Jurkat, Clone E6-1 (cell line): ENCODE measurements around the genes LBX1, NOLC1, GBF1 and NFKB2.

- RRBS, result 59% methylated on average over 25 of the region's 48 CpGs
These were observed 9.4 kb downstream of the TLX1 start for GRCh38 chr10:101140280-101141097.

- RRBS, result no CpG with 5 or more reads among the region's 9 CpGs
These were observed 15.8 kb downstream of the TLX1 start for GRCh38 chr10:101146933-101147278.

DNA sequence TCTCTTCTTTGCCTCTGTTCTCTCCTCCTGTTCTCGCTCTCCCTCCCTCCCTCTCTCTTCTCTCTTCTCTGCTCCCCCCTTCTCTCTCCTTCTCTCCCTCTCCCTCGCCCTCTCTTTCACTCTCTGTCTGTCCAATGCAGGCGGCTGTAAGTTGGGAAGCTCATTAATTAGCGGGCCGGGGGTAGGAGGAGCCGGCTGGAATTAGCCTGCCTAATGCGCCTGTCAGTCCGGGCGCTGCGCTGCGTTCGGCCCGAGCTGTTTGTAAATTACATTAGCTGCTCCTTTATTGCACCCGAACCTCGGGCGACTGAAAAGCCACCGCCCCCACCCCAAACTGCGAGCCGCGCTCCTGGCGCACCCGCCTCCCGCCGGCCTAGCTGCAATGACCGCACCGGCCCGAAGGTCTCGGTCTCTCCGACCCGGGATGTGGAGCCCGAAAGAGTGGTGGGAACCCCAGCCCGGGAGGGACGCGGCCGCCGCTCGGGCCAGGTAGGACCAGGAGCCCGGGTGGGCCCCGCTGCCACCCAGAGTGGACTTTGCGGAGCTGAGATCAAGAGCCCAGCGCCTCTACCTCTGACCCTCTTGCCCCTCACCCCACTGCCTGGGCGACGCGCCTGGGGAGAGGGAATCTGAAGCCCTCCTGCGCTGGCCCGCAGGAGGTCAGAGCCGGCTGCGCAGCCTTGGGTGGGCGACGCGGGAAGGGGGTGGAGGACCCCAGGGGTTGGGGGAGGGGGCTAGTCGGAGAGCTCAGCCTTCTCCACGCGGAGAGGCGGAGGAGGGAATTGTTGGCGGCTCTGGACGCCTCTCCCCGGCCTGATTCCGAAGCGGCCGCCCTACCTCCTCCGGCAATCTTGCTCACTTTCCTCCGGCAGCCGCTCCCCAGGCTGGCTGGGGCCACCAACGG is at the start of gene LBX1:
Gene LBX1 (minus strand): TSS at position 138 of the 904 bp plus-strand sequence.
- RRBS, result 80% methylated on average over 13 of the region's 65 CpGs

GRCh38 chr10:101566180-101567160 is 21.6 kb downstream of the POLL start:
- RRBS, result 66% methylated on average over 5 of the region's 61 CpGs

DNA sequence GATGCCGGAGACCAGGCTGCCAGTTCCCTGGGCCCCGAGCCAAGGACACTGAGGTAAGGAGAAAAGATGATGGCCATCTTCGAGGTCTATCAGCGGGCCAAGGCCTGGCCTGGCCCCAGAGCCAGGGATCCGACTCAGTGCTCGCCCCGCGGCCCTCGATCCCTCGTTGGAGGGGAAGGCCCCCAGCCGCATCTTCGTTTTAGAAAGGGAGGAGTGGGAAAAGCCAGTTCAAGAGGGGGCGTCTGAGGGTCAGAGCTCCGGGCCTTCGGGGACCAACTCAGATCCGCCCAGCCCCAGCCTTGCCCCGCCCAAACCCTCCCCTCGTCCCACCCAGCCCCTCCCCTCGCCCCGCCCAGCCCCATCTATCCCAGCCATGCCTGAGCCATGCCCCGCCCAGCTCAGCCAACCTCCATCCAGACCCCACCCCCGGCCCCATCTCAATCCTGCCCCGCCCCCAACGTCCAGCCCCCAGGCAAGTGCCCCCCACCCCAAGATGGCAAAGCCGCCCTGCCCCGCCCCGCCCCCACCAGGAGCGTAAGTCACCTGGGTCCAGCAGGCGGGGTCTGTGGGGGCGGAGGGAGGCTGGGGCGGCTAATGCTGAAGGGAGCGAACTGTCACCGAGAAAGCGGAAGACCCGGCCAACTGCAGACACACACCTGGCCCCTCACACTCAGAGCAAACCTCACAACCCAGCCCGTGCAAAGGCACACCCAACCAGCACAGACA is 11.2 kb upstream of the OGA start:
- RRBS, result no CpG with 5 or more reads among the region's 36 CpGs

DNA sequence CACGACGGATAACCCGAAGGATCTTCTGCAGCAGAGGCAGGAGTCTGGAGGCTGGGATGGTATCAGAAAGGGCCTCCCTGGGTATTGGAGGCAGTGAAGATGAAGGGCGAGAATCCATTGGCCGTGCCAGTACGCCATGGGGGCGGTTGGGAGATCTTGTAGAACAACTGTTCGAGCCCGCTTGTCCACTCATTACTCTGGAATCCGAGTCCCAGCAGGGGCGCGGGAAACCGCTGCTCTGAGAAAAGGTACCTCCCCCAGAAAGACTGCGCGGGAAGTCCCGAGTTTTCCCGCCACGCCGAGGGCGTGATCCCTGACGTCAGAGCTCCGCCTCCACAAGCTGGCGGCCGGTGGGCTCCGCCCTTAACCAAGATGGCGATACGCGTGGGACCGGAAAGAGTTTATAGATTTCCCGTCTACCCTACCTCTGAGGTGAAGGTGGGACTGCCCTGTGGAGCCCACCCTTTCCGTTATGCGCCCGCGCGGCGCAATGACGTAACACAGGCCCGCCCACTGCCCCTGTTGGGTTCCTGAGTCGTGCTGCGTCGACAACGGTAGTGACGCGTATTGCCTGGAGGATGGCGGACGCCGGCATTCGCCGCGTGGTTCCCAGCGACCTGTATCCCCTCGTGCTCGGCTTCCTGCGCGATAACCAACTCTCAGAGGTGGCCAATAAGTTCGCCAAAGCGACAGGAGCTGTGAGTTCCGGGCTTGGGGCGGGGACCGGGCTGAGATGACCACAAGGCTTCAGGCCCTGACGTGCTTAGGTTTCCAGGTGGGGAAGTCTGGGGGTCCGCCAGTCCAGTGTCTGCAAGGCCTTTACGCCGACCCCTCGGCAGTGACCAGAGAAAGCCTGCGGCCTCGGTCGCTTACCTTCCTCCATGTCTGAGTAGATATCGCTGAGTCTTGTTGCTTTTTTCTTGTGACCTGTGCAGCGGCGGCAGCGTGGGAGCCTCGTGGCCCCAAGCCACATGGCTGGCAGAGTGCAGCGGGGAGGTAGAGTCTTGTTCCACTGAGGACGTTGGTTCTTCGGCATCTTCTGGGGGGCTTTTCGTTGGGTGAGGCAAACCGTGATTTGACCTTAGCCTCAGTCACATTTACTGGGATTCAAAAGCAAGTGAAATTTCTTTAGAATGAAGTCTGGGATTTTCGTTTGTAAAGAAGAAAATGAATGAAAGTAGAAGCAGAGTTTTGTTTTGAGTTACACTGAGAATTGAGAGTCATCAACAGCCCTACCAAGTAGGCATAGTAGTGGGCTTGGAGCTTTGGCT is at the start of gene NOLC1:
Gene NOLC1 (plus strand): TSS at position 557 of the 1,271 bp plus-strand sequence.
- RRBS, result no CpG with 5 or more reads among the region's 79 CpGs

GRCh38 chr10:102244971-102246134 is at the start of gene GBF1:
Gene GBF1 (plus strand): TSS chr10:102245532.
- RRBS, result 2% methylated on average over 9 of the region's 54 CpGs

- RRBS, result 3% methylated on average over 18 of the region's 56 CpGs
These were observed at the start of gene NFKB2 for GRCh38 chr10:102394873-102395819. Gene NFKB2 (plus strand): TSS chr10:102395705.

GRCh38 chr10:102397175-102397878 is 1.8 kb downstream of the NFKB2 start:
- RRBS, result no CpG with 5 or more reads among the region's 10 CpGs

- RRBS, result 96% methylated on average over 1 of the region's 16 CpGs
These were observed 3.0 kb downstream of the NFKB2 start for GRCh38 chr10:102398377-102399024.

- RRBS, result 94% methylated on average over 3 of the region's 13 CpGs
These were observed 5.8 kb downstream of the NFKB2 start for GRCh38 chr10:102401218-102401714.

DNA sequence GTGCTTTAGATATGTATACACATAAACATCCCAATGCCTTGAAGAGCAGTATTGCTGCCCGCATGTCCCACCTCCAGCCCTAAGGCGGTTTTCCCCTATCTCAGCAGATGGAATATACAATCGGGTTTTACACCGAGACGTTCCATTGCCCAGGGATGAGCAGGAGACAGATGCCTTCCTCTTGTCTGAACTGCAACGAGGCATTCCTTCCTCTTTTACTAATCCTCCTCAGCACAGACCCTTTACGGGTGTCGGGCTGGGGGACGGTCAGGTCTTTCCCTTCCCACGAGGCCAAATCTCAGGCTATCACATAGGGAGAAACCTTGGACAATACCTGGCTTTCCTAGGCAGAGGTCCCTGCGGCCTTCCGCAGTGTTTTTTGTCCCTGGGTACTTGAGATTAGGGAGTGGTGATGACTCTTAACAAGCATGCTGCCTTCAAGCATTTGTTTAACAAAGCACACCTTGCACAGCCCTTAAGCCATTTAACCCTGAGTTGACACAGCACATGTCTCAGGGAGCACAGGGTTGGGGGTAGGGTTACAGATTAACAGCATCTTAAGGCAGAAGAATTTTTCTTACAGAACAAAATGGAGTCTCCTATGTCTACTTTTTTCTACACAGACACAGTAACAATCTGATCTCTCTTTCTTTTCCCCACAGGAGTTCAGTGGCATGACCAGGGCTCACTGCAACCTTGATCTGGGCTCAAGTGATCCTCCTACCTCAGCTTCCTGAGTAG is 3.5 kb upstream of the C10orf95 start:
- RRBS, result no CpG with 5 or more reads among the region's 12 CpGs

DNA sequence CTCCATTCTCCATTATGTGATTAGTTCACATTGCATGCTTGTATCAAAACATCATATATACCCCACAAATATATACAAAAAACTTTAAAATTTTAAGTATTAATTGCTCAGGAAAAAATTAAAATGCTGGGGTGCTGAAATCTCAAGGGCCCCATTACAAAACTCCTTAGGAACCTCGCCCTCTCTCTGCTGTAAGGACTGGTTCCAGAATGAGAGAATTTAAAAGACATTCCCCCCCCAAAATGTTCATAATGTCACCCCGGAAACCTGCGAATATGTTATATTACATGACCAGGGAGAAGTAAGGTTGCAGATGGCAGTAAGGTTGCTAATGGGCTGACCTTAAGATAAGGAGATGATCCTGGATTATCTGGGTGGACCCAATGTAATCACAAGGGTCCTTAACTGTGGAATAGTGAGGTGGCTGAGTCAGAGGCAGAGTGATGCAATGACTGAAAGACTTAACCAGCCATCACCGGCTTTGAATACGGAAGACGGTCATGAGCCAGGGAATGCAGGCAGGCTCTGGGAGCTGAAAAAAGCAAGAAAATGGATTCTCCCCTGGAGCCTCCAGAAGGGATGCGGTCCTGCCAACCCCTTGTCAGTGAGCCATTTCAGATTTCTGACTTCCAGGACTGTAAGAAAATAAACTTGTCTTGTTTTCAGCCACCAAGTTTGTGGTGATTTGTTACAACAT is 4.4 kb upstream of the C10orf95 start:
- RRBS, result no CpG with 5 or more reads among the region's 7 CpGs

- RRBS, result no CpG with 5 or more reads among the region's 4 CpGs
These were observed 41.7 kb upstream of the TRIM8 start for GRCh38 chr10:102602545-102603067.

- RRBS, result no CpG with 5 or more reads among the region's 4 CpGs
These were observed 16.0 kb upstream of the TRIM8 start for GRCh38 chr10:102628303-102628672.

GRCh38 chr10:102642634-102643568 is 1.4 kb upstream of the TRIM8 start:
- RRBS, result 3% methylated on average over 12 of the region's 87 CpGs

- RRBS, result no CpG with 5 or more reads among the region's 5 CpGs
These were observed 33.3 kb downstream of the TRIM8 start for GRCh38 chr10:102677578-102677960.

GRCh38 chr10:102773898-102774875 is 30.4 kb downstream of the WBP1L start:
- RRBS, result no CpG with 5 or more reads among the region's 8 CpGs

DNA sequence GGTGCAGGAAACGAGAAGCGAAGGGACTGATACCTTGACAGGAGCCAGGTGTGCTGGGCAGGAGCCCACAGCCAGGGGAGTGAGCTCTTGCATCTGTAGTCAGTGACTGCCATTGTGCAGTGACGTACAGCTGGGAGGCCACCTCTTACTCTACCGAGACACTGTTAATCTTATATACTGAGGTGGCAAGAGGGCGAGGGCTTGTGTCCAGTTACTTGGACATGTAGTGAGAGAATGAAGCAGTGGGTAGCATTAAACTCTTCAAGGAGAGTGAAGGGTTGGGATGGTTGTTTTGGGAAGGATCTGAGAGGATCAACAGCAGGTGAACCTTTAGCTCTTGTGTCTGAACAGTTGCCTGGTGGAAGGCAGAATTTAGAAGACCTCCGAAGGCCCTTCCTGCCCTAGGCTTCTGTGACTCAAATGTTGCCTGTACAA is 34.5 kb downstream of the WBP1L start:
- RRBS, result no CpG with 5 or more reads among the region's 6 CpGs

- RRBS, result no CpG with 5 or more reads among the region's 10 CpGs
These were observed 40.8 kb downstream of the CYP17A1 start for GRCh38 chr10:102796330-102796918.